ENCODE measurements around a stretch of chr2.

GRCh38 chr2:20452166-20453167, 5.6 kb downstream of the RHOB start:
- PRO-cap, 5 experiments: no peak in any of the 5 experiments
- RAMPAGE, long total RNA, 2 experiments: no peak in any of the 2 experiments
- RRBS: no CpG with 5 or more reads among the region's 9 CpGs

- PRO-cap, 5 experiments: no peak in any of the 5 experiments
- RAMPAGE, long total RNA, 2 experiments: no peak in any of the 2 experiments
- RRBS: no CpG with 5 or more reads among the region's 7 CpGs
Measured at GRCh38 chr2:20468933-20469539, 22.2 kb downstream of the RHOB start.

DNA sequence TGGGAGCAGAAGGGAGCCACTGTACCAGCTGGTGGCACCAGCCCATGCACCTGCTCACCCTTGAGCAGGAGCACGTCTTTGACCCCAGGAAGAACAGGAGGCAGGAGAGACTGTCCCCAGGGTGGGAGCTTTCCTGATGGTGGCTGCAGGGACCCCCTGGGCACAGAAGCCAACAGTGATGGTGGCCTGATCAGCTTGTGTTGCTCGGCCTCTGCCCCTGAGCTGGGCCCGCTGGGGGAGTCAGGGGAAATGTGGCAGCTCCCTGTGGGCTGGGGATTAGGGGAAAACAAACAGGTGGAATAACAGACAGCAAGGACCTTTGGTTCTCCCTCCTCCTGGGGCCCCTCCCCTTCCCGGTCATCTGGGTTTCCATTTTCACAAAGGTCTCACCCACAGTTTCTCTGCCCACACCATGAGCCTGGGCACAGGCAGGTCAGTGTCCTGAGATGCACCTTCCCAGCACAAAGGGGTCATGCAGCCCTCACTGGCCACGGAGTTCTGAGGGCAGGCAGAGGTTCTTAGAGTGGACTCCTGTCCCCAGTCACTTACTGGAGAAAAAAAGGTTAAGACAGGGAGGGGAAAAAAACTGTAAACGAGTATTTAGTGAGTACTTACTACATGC, 91.8 kb downstream of the RHOB start:
- PRO-cap, 5 experiments: peak in 5 of 5 experiments; most common plus-strand start position 491 of the sequence (in 2); most common minus-strand start position 301 of the sequence (in 3)
- RAMPAGE, long total RNA, 2 experiments: no peak in any of the 2 experiments
- RRBS: no CpG with 5 or more reads among the region's 6 CpGs

DNA sequence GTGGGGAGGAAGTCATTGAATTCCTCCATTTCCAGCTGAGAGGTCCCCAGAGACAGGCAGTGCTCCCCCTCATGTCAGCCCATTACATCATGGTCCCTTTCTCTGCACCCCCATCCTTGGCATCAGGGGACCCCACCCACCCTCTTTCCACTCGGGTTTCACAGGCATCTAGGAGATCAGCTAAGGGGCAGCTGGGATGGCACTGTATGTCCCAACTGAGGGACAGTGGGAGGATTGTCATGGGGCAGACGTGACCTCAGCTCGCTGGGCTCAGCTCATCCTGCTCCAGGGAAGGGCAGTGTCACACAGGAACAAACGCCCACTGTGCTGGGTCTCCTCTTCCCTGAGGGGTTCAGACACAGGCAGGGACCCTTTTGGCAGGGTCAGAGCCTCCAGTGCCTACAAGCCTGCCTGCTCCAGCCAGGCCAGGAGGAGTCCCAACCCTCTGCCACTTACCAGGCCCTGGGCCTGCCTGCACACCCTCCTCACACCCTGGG, 68.3 kb downstream of the HS1BP3 start:
- PRO-cap, 5 experiments: no peak in any of the 5 experiments
- RAMPAGE, long total RNA, 2 experiments: no peak in any of the 2 experiments
- RRBS: no CpG with 5 or more reads among the region's 4 CpGs

DNA sequence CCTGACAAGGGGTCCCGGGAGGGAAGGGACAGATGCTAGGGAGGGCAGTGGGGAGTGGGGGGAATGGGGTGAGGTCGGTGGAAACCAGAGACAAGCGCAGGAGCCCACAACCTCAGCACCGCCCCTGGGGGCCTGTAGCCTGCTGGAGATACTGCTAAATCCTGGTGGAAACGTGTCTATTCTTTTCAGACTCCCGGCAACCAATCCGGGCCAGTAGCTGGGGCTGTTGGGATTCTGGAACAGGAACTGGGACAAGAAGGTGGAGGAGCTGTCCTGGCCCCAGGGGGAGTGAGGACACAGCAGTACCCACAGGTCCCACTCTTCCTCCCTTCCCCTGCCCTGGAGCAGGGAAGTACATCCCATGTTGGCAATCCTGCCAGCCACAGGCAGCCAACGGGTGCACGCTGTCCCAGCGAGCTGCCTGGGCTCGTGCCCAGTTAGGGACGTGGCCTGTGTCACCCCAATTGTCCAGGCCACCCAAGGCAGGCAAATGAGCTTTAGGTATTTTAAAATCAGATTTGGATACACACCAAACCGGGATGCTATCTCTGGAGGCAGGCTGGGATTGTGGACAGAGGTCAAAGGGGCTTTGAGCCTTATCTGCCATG, 51.8 kb downstream of the HS1BP3 start:
- PRO-cap, 5 experiments: peak in 4 of 5 experiments; most common plus-strand start position 383 of the sequence (in 2); most common minus-strand start position 290 of the sequence (in 3)
- RAMPAGE, long total RNA, 2 experiments: no peak in any of the 2 experiments
- RRBS: 38% methylated on average over 1 of the region's 13 CpGs

DNA sequence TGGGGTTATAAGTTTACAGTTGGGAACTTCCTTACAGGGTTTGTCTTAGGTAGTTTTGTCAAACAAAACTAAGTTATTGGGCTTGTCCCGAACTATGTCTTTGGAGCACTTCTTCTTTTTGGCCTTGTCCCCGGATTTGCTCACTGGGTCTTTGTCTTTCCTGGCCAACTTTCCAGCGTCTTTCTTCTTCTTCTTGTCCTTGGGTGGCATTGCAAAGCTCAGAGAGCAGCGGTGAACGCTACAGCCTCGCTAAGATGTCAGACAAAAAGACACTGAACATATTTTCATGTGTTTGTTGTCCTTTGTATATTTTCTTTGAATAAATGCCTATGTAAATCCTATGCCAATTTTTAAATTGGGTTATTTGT, 44.5 kb downstream of the HS1BP3 start:
- PRO-cap, 5 experiments: no peak in any of the 5 experiments
- RAMPAGE, long total RNA, 2 experiments: no peak in any of the 2 experiments
- RRBS: no CpG with 5 or more reads among the region's 6 CpGs

- PRO-cap, 5 experiments: no peak in any of the 5 experiments
- RAMPAGE, long total RNA, 2 experiments: no peak in any of the 2 experiments
- RRBS: 4% methylated on average over 2 of the region's 13 CpGs
Measured at GRCh38 chr2:20642285-20642734, 8.6 kb downstream of the HS1BP3 start.

DNA sequence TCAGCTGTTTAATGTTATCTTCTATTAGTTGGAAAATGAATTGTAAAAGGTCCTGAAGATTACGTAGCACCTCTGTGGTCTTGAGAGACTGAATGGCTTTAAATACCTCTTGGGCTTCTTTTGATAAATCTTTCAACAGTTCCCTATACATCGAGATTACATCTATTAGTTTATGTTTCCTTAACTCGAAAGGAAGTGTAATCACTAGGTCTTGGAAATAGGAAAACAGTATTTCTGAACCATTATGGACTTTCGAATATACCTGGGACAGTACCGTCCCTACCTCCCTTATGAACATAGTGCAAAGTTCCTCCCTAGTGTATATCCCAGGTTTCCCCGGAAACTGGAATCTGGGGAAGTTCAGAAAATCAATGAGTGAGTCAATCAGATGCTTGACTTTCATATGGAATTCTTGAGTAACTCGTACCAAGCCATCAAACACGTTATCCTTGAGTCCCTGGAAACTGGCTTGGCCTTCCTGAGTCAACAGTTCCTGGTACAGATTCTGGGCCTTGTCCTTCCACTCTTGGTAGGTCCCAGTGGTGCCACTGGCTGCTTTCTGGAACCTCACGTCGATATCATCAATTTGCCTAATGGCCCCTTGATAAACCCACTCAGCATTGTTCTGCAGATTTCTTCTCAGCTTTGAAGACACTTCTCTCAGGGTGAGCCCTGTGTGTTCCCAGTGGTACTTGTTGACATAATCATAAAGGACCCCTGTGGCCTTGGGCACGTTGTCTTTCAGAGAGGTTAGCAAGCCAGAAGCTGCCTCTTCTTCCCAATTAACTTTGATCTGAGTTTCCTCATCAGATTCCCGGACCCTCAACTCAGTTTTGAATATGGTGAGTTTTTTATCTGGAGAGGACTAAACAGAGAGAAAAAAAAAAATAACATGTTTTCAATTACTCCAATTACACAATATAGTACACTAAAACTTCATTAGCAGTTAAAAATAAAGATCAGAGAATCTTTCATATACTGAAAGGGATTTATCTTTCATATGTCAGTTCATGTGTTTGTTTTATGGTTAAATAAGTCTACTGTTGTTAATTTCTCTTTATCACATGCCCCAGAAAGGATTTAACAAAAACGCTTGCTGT, 41.1 kb downstream of the APOB start:
- PRO-cap, 5 experiments: no peak in any of the 5 experiments
- RAMPAGE, long total RNA, 2 experiments: no peak in any of the 2 experiments
- RRBS: no CpG with 5 or more reads among the region's 13 CpGs

- PRO-cap, 5 experiments: peak in 3 of 5 experiments; most common minus-strand start chr2:21020593 (in 3)
- RAMPAGE, long total RNA, 2 experiments: no peak in any of the 2 experiments
- RRBS: no CpG with 5 or more reads among the region's 9 CpGs
Measured at GRCh38 chr2:21019671-21020712, 23.9 kb downstream of the APOB start.

DNA sequence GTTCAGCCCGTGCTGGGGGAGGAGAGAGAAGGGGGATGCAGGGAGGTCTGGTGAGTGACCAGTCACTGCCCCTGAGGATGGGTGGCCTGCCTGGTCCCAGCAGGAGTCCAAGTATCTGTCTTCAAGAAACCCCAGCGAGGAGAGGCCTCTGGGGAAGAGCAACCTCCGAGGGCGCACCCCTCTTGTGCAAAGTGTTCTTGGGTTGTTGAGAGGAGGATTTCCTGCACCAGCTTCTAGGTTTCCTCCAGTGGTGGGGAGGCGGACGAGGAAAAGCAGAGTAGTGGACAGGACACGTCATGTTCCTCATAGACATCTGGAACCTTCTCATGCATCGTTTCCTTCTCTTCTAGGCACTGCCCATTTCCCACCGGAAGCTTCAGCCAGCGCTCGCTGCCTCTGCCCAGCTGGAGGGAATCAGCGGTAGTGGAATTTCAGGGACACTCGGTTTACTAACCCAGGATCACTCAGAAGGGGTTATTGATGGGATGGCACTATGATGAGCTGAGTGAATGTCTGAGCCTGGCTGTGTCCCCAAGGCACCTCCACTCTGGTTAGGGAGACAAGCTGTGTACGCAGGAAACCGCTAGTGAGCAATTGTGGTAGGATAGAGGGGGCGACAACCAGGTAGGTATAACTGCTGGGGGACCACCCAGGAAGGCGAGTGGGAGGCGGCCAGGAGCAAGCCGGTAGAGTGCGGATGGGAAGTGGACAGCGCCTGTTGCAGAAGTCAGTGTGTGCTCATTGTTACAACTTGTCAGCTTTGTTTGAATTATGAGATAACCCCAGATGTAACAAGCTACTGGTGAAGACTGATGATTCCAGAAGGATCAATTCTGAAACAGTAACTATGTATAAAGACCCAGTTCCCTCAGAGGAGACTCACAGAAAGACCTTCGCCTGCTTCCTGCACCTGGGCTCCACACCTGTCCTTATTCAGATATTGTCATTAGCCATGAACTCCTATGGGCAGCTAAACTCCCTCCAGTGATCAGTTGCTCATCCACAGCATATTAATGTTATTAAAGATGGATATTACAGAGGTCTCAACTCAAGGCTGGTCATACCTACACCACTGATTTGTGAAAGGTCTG, 1.0 kb upstream of the APOB start:
- PRO-cap, 5 experiments: peak in 3 of 5 experiments; most common plus-strand start position 306 of the sequence (in 1); most common minus-strand start position 935 of the sequence (in 2)
- RAMPAGE, long total RNA, 2 experiments: no peak in any of the 2 experiments
- RRBS: no CpG with 5 or more reads among the region's 22 CpGs

- PRO-cap, 5 experiments: no peak in any of the 5 experiments
- RAMPAGE, long total RNA, 2 experiments: no peak in any of the 2 experiments
- RRBS: no CpG with 5 or more reads among the region's 18 CpGs
Measured at GRCh38 chr2:21101345-21101735, 22.4 kb upstream of the TDRD15 start.

GRCh38 chr2:21268481-21269411, 145.0 kb downstream of the TDRD15 start:
- PRO-cap, 5 experiments: no peak in any of the 5 experiments
- RAMPAGE, long total RNA, 2 experiments: no peak in any of the 2 experiments
- RRBS: no CpG with 5 or more reads among the region's 12 CpGs

- PRO-cap, 5 experiments: peak in 2 of 5 experiments; most common plus-strand start chr2:21331261 (in 2); most common minus-strand start chr2:21331070 (in 1)
- RAMPAGE, long total RNA, 2 experiments: no peak in any of the 2 experiments
- RRBS: no CpG with 5 or more reads among the region's 6 CpGs
Measured at GRCh38 chr2:21330695-21331540, 207.2 kb downstream of the TDRD15 start.

DNA sequence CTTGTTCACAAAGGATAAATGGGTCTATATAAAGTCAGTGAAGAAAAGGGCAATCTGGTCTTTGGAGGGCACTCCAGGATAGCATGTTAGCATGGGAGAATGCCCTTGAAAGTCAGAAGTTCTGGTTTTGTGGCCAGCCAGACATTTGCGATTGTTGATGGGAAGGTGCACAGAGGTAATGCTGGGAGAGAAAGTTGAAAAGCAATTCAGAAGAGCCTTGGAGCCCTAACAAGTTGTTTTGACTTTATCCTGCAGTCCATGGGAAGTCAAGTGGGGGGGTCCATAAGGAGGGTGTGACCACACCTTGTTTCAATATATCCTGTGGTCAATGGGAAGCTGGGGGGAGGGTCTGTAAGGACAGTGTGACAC, 299.5 kb downstream of the TDRD15 start:
- PRO-cap, 5 experiments: no peak in any of the 5 experiments
- RAMPAGE, long total RNA, 2 experiments: no peak in any of the 2 experiments
- RRBS: no CpG with 5 or more reads among the region's 1 CpG

DNA sequence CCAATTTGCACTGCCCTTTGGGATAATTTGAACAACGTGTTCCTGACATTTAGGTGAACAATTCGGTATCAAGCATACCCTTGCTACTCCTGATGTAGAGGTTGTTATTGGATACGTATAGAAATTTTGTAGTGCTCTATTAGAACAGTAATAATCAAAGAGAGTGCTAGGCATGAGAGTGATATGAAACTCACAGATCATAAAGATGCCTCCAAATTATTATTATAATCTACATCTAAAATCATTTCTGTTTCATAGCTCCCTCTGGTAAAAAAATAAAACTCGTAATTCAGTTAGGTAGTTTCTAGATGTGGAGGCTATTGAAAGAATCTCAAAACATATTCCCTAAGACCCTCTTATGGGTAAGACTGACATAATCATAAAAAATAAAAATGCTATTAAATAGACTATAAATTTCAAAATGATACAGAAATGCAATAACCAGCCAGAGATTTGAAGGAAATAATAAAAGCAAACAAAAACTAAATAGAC, 901.5 kb downstream of the TDRD15 start:
- PRO-cap, 5 experiments: peak in 5 of 5 experiments; most common minus-strand start position 273 of the sequence (in 4)
- RAMPAGE, long total RNA, 2 experiments: no peak in any of the 2 experiments
- RRBS: no CpG with 5 or more reads among the region's 4 CpGs

DNA sequence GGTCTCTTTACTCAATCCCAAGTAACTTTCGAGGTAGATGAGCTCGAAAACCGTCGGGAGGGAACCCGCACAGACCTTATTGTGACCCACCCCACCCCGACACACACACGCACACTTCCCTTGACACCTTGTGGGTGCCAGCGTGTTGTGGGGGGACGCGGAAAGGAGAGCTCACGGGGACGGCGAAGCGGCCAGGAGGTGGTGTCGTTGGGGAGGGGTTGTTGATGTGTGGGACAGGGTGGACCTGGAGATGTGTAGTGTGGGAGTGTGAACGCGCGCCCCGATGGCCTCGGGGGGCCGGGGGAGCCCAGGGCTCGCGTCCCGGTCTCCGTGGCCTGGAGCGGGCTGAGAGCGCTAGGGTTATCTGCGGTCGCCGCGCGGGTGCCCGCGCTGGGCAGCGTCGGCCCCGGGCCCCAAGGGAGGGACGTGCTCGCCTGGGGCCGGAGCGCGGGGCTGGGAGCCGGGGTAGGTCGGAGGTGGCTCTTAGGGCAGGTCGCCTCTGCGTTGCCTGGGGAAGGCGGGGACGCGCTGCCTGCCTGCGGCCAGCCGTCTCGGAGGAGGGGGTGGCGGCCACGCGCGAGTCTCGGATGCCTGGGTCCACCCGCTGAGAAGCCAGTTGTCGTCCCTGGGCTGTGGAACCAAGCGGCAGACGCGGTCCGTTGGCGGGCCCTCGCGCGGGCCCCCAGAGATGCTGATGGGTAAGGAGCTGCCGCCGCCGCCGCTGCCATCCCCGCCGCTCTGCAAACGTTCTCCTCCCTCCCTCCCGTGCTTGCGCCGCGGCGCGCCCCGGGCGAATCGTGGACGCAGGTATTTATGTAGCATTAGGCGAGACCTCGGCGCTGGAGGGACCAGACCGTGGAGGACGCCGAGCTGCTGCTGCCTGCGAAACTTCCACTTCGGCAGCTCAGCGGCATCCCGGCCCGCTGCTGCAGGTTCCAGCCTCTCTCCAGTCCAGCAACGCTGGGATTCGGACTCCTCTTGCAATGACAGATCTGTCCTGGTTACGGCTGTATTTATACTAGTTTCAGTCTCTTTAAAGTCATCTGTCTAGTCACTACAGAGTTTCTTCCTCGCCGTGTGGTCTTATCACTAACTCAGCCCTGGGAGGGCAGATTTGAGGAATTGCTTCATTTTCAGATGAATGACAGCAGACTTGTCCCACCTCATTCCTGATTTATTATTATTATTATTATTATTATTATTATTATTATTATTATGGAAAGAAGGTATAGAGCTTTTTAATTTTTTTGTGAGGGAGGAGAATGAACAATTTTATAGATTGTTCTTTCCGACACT, 1.8 kb downstream of the KLHL29 start:
- PRO-cap, 5 experiments: peak in 4 of 5 experiments; most common minus-strand start position 988 of the sequence (in 4)
- RAMPAGE, long total RNA, 2 experiments: no peak in any of the 2 experiments
- RRBS: 2% methylated on average over 16 of the region's 101 CpGs

GRCh38 chr2:23584094-23584749, 199.2 kb downstream of the KLHL29 start:
- PRO-cap, 5 experiments: peak in 1 of 5 experiments; most common plus-strand start chr2:23584325 (in 1)
- RAMPAGE, long total RNA, 2 experiments: no peak in any of the 2 experiments
- RRBS: no CpG with 5 or more reads among the region's 17 CpGs

GRCh38 chr2:23691290-23691874, 235.5 kb downstream of the ATAD2B start:
- PRO-cap, 5 experiments: no peak in any of the 5 experiments
- RAMPAGE, long total RNA, 2 experiments: no peak in any of the 2 experiments
- RRBS: no CpG with 5 or more reads among the region's 25 CpGs

- PRO-cap, 5 experiments: no peak in any of the 5 experiments
- RAMPAGE, long total RNA, 2 experiments: no peak in any of the 2 experiments
- RRBS: no CpG with 5 or more reads among the region's 5 CpGs
Measured at GRCh38 chr2:23712179-23712751, 214.7 kb downstream of the ATAD2B start.

- PRO-cap, 5 experiments: no peak in any of the 5 experiments
- RAMPAGE, long total RNA, 2 experiments: no peak in any of the 2 experiments
- RRBS: no CpG with 5 or more reads among the region's 2 CpGs
Measured at GRCh38 chr2:23771484-23772178, 155.3 kb downstream of the ATAD2B start.